ENCODE data around the gene RPL36.

- RRBS: no CpG with 5 or more reads among the region's 21 CpGs
These were observed 9.0 kb downstream of the KDM4B start for GRCh38 chr19:4977829-4978419.

GRCh38 chr19:4988546-4989325 is 19.8 kb downstream of the KDM4B start:
- RRBS: 90% methylated on average over 4 of the region's 21 CpGs

GRCh38 chr19:5018296-5018725 is 49.4 kb downstream of the KDM4B start:
- RRBS: no CpG with 5 or more reads among the region's 6 CpGs

DNA sequence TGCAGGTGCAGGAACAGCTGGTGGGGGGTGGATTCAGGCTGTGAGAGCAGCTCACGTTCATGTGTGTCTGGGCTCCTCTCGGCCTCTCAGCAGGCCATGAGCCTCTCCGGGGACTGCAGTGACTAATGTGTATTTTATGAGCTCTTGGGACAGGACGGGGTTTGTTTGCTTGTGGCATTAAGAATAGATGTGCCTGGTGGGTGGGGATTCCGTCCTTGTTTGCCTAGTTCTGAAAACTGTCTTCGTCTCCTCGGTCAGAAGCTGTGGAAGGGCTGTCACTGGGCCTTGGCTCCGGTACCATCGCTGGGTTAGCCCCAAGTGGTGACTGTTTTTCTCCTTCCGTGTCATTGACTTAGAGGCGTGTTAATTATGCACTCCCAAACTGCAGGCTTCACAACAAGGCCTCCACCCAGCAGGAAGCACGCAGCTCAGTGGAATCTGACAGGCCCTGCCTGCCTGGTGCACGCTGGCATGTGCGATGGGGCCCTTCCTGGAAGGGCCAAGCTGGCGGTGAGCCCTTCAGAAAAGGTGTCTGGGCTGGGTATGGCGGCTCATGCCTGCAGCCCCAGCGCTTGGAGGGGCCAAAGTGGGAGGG is 77.7 kb downstream of the KDM4B start:
- RRBS: no CpG with 5 or more reads among the region's 17 CpGs

- RRBS: no CpG with 5 or more reads among the region's 25 CpGs
These were observed 106.7 kb downstream of the KDM4B start for GRCh38 chr19:5075441-5076137.

DNA sequence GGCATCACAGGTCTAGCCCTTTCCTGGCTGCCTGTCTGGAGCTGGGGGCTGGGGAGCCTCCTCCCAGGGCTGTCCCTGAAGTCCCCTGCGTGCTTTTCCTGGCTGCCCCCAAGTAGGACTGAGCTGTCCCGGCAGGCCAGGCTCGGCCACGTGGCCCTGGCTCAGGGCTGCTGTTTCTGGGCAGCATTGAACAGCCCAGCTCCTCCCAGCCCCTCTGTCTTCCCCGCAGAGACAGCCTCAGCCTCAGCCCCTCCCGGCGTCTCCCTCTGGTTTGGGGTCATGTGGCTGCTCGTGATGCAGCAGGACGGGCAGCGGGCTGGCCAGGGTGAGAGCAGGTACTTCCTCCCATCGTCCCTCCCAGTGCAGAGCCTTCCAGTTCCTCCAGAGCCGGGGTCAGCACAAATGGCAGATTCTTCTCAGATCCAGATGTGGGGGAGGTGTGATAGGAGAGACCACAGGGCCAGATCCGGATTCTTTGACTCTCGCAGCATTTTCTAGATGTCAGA is 114.6 kb downstream of the KDM4B start:
- RRBS: 71% methylated on average over 2 of the region's 14 CpGs

DNA sequence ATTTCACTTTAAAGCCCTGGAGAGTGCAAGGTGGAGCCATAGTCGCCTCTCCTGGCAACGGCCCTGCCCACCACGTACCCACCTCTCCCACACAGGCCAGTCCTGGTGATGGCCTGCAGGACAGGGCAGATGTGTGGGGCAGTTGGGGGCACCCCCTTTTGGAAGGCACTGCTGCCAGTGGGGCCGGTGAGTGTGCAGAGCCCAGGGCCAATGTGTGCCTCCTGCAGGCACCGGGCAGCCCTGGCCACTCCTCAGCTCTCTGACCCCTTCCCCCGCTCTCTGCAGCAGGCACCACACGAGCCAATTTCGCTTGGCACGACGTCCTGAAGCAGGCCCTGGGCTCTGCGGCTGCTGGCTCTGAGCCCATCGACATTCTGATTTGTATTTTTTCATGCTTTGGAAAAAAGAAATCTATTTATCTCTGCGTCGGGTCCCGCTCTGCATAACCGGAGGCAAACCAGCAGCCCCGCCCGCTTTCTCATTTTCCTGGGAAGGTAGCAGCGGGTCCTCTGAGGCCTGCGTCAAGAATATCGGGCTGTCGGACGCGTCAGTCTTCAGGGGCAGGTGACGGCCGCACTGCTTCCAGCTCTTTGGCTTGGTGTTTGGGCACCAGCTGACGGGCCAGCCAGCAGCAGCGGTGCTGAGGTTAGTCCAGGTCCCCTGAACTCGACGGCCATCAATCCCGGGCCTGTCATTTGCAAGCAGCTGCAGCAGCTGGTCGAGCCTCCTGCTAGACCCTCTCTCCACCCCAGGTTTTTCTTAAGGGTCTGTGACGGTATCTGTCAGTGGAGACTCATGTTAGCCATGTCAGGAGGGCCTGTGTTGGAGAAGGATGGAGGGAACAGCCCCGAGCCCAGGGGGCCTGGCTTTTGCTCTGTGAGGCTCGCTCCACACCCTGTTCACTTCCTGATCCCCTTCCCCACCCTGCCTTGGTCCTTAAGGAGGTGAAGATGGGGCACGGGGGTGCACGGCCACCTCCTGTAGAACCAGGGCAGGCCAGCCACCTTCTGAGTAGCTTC is 134.3 kb downstream of the KDM4B start:
- RRBS: 15% methylated on average over 2 of the region's 37 CpGs

GRCh38 chr19:5292686-5293101 is 47.9 kb downstream of the PTPRS start:
- RRBS: 1% methylated on average over 13 of the region's 28 CpGs

GRCh38 chr19:5594597-5595233 is 27.9 kb downstream of the SAFB2 start:
- RRBS: no CpG with 5 or more reads among the region's 11 CpGs

- RRBS: no CpG with 5 or more reads among the region's 8 CpGs
These were observed 530 bp downstream of the SAFB start for GRCh38 chr19:5623564-5623661.

GRCh38 chr19:5635049-5635981 is 12.4 kb downstream of the SAFB start:
- RRBS: no CpG with 5 or more reads among the region's 15 CpGs

- RRBS: 2% methylated on average over 10 of the region's 43 CpGs
These were observed at the start of gene RPL36 for GRCh38 chr19:5689893-5690397. Gene RPL36 (plus strand): TSS chr19:5690295.

DNA sequence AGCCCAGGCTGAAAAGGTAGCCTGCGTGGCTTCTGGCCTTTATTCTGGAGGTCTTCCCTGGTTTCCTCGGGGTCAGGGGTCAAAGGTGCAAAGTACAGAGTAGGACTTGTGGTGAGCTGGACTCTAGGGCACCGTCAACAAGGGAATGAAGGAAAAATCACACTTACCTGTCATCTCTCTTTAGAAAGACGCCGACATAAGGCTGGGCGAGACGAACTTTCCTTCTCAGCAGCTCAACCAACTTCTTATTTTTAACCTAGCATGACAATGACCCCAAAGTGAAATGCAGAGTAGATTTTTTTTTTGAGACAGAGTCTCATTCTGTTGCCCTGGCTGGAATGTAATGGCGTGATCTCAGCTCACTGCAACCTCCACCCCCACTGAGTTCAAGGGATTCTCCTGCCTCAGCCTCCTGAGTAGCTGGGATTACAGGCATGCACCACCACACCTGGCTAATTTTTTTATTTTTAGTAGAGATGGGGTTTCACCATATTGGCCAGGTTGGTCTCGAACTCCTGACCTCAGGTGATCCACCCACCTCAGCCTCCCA is 5.9 kb downstream of the LONP1 start:
- RRBS: no CpG with 5 or more reads among the region's 9 CpGs

DNA sequence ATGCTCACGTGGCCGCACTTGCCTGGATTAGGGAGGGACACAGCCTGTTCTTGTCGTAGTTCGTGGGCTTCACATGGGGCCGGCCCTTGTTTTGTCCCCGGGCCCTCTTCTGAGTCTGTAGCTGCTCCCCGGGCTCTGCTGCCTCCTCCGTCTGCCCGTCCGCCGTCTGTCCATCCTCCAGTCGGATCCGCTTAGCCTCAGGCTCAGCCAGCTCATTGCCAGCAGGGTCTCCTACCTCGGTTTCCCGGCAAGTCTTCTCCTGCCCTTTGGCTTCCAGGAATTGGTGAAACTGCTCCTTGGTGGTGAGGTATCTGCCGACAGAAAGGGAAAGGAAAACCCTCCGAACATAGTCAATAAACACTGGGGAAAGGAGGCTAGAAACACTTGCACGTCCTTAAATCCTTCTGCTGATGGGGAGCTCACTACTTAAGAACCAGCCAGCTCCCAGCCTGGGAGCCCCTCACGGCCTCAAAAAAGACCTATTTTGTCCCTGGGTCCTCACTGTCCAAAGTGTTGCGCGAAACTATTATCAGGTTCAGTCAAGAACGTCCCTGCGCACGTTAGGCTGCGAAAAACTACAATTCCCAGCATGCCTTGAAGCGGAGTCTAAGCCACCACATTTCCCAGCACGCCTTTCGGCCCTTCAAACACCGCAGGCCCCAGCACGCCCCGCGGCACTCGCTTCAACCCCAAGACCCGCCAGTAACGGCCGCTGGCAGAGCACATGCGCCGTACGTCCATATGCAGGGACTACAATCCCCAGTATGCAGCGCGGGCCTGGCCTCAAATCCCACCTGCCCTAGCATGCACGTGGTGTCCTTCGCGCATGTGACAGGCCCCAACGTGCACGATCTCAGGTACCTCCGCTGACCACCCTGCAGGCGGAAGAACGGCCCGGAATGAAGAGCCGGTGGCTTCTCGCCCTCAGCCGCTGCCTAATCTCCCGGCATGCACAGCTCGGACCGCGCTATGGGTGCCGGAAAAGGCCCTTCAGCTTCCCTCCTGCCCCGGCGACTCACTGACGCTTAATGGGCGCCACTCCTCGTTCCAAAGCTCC is 610 bp downstream of the DUS3L start:
- RRBS: 2% methylated on average over 10 of the region's 63 CpGs

DNA sequence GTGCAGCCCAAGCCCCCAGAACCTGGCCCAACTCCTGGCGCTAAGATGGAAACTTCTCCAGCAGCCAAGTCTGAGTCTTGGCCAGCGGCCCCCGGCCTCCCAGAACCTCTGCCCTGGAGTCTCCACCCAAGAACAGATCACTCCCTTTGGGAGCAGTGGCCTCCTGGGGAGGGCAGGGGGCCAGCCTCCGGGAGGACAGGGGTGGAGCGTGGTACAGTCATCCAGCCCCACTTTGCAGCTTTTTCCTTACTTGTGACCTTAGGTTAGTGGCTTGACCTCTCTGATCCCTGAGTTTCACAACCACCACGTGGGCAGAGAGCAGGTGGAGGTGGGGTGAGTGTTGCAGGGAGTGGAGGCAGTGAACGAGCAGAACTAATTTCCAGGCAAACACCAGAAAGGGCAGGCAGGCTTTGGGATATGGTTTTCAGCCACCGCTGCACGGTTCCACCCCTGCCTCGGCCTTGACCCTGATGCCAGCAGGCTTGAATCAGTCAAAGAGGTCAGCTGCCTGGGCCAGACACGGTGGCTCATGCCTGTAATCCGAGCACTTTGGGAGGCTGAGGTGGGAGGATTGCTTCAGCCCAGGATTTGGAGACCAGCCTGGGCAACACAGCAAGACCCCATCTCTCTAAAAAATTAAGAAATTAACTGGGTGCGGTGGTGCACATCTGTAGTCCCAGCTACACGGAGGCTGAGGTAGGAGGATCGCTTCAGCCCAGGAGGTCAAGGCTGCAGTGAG is 4.2 kb upstream of the NRTN start:
- RRBS: 79% methylated on average over 2 of the region's 15 CpGs

DNA sequence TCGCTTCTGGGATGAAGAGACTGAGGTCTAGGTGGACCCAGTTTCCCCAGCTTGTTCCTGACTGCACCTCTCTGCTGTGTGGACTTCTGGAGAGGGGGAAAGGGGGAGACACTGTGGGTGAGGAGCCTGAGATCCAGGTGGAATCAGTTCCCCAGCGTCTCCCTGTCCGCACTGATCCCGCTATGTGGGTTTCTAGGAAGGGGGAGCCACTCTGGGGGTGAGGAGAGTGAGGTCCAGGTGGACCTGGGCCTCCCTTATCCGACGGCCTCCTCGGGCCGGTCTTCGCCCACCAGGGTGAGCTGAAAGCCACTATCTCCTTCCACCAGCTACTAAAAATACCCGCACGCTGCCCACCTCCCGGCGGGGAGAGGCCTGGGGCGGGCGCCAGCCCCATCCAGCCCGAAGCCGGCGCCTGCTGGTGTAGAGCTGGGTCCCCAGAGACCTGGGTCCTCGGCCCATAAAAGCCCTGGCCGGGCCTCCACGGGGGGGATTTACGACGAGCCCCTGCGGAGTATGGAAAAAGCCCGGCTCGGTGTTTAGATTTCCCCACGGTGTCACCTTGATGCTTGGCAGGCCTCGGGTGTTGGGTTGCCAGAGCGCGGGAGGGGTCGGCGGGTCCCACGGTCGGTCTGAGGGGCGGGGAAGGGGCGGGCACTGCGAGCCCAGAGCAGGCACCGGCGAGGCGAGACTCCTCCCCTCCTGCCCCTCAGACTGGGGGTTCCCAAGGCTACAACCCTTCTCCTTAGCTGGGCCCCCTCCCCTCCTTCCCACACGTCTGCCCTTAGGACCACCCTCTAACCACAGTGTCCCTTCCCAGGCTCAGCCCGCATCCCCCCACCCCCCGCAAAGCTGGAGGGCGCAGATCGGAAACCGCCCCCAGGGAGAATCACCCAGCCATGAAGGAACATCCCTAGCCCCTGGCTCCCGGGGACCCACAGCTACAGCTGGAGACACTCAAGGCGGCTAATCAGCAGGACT is 10.4 kb downstream of the FUT6 start:
- RRBS: 8% methylated on average over 18 of the region's 48 CpGs

DNA sequence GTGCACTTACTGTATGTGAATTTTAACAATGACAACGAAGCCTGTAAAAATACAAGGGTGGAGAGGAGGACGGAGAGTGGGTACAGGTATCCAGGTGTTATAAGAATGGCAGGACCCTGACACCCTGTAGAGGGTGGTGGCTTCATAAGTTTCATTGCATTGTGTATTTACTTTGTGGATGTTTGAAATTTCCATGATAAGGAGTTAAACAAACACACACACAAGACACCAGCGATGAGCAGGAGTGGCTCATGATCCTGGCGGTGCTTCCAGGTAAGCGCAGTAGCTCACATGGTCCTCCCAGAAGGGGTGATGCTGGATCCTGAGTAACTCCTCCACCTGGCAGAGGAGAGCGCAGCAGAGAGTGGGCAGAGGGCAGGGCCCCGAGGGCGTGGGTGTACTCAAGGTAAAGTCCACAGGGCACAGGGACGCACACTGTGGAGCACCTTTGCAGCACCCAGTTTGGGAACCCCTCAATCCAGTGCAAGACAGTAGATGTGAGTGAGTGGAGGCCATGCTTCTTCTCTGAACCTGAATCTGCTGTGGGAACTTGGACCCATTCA is 54.1 kb downstream of the RFX2 start:
- RRBS: no CpG with 5 or more reads among the region's 9 CpGs

DNA sequence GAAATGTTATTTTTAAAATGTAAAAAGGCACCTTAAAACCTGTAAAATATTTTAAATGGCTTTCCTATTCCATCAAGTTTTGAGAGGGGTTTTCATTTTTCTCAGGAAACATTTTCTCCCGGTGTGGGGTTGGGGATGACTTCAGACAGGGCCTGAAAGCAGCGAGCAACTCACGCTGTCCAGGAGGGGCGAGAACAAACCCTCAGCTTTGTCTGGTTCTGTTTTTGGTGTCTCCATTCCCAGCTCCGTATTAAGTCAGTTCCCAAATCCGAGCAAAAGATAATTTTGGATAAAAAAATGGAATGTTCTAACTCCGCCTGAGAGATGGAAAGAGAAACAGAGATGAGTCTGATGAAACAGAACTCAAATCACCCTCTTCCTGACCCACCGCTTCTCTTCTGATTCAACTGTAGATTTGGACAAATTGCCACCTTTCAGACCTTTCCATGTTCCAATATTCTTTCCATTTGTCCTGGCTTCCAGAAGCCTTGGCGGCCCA is 38.4 kb downstream of the RFX2 start:
- RRBS: no CpG with 5 or more reads among the region's 9 CpGs

GRCh38 chr19:6075021-6075601 is 35.2 kb downstream of the RFX2 start:
- RRBS: no CpG with 5 or more reads among the region's 6 CpGs

DNA sequence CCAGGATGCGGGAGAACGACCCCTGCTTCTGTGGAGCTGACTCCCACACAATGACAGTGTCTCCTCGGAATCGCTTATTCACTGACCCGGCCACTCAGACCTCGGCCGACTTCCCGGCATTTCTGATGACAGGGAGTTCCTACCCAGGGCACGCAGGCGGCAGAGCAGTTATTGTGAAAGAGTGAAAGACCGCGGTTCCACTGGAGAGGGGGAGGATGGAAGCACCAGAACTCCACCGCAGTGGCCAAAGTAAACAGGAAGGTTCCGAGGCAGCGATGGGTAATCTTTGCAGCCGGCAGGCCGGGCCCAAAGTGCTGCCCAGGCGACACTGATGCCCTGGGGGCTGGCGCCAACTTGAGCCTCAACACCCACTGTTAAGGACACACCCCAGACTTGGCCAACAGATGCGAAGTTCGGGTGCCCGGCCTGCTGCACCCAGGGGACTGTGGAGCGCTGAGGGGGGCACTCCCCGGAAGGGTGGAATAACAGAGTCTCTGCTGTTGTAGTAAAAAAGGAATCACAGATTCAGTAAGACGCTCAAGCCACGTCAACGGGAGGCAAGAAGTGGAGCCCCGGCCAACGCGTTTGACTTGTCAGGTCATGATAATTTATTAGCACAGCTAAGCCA is 5.9 kb downstream of the MLLT1 start:
- RRBS: 3% methylated on average over 3 of the region's 30 CpGs

Data from epithelial cell of esophagus (primary cell).